Right lobe of liver (tissue), 4 donors: Measurements from ENCODE around the genes TBCD and B3GNTL1.

GRCh38 chr17:82448050-82448249 is 2.6 kb downstream of the CYBC1 start:
- PRO-cap, 4 experiments = no peak in any of the 4 experiments
- RAMPAGE, long total RNA, 2 experiments = no peak in any of the 2 experiments

DNA sequence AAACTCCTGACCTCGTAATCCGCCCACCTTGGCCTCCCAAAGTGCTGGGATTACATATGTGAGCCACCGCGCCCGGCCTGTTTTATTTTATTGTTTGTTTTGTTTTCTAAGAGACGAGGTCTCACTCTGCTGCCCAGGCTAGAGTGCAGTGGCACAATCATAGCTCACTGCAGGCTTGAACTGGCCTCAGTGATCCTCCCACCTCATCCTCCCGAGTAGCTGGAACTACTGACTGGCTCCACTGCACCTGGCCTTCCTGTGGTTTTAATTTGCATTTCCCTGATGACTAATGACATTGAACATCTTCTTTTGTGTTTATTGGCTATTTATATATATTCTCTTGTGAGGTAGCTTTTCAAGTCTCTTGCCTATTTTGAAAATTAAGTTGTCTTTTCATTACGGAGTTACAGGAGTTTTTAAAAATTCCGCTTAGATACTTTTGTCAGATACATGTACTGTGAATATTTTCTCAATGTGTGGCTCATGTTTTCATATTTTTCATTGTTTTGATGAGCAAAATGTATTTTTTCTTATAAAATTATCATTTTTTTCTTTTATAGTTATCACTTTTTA is 13.0 kb upstream of the FOXK2 start:
- PRO-cap, 4 experiments = no peak in any of the 4 experiments
- RAMPAGE, long total RNA, 2 experiments = no peak in any of the 2 experiments

DNA sequence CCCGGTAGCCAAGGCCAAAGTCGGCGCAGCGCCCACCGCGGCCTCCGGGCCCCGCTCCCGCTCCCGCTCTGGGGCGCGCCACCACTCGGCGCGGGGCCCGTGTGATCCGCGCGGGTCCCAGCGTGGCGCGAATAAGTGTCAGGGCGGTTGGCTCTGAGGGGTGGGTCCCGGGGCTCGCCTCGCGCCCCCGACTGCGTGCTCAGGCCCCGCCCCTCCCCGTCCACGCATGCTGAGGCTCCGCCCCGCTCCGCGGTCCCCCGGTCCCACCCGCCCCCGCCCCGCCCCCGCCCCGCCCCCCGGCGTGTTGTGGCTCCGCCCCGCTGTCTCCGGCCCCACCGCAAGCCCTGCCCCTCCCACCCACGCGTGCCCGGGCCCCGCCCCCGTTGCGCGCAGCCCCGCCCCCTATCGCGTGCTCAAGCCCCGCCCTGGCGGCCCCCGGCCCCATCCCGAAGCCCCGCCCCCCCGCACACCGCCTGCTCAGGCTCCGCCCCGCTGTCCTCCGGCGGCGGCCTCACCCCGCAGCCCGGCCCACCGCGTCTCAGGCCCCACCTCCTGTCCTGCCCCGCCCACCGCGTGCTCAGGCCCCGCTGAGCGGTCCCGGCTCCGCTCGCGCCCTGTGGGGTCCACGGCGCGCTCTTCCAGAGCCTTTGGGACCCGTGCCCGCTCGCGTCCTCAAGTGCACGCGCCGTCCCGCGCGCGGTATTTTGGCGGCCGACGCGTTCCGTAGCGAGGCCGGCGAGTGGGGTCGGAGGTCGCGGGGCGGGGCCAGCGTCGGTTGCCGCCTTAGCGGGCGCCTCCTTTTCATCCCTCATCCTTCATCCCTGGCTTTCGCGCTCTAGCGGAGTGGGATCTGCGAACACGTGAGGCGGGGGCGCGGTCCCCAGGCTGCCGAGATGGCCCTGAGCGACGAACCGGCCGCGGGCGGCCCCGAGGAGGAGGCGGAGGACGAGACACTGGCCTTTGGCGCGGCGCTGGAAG is at the start of gene TBCD:
TSS of gene TBCD (plus strand) at position 765 of the 978 bp plus-strand sequence.
- PRO-cap, 4 experiments = peak in 4 of 4 experiments; most common plus-strand start position 811 of the sequence (in 4); most common minus-strand start position 678 of the sequence (in 2)
- RAMPAGE, long total RNA, 2 experiments = start-site peak on the plus strand in 1 of 2 experiments, centred at position 796 of the sequence, 56 reads per replicate

- PRO-cap, 4 experiments = no peak in any of the 4 experiments
- RAMPAGE, long total RNA, 2 experiments = no peak in any of the 2 experiments
Observed at GRCh38 chr17:82786222-82786729, 34.4 kb downstream of the TBCD start.

GRCh38 chr17:82830034-82830922 is 9.5 kb downstream of the ZNF750 start:
- PRO-cap, 4 experiments = no peak in any of the 4 experiments
- RAMPAGE, long total RNA, 2 experiments = no peak in any of the 2 experiments

DNA sequence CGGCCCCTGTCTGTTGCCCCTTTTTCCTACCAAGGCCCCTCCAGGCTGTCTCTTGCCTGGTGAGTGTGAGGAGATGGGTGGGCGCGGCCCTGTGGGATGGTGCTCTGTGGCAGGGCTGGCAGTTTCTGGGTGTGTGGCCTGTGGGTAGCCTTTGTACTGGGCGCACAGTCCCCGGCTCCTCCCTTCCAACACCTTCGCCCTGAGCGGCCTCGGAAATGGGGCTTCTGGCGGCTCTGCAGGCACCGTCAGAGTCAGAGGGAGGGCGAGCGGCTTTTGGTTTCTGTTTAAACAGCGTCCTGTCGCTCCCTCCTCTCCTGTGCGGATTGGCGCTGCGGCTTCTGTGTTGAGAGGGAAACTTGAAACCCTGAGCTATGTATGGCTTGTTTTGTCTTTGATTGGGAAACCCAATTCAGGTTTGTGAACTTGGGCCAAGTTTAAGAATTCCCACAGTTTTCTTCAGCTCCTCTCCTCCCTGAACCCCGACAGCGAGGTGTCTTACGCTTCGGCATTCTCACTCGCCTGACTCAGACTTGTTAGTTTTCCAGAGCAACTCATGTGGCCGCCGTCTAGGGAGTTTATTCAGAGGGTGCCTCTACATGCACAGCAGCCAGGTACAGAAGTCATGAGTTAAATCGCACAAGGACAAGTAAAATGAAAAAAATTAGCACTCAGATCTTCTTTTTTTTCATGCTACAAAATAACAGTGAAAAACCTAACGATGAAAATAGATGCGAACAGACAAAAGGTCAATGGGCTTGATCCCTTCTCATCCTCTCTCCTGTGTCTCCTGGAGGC is 8.4 kb upstream of the ZNF750 start:
- PRO-cap, 4 experiments = peak in 1 of 4 experiments; most common plus-strand start position 245 of the sequence (in 1); most common minus-strand start position 243 of the sequence (in 1)
- RAMPAGE, long total RNA, 2 experiments = no peak in any of the 2 experiments

- PRO-cap, 4 experiments = no peak in any of the 4 experiments
- RAMPAGE, long total RNA, 2 experiments = no peak in any of the 2 experiments
Observed at GRCh38 chr17:82858185-82859057, 18.6 kb upstream of the ZNF750 start.

DNA sequence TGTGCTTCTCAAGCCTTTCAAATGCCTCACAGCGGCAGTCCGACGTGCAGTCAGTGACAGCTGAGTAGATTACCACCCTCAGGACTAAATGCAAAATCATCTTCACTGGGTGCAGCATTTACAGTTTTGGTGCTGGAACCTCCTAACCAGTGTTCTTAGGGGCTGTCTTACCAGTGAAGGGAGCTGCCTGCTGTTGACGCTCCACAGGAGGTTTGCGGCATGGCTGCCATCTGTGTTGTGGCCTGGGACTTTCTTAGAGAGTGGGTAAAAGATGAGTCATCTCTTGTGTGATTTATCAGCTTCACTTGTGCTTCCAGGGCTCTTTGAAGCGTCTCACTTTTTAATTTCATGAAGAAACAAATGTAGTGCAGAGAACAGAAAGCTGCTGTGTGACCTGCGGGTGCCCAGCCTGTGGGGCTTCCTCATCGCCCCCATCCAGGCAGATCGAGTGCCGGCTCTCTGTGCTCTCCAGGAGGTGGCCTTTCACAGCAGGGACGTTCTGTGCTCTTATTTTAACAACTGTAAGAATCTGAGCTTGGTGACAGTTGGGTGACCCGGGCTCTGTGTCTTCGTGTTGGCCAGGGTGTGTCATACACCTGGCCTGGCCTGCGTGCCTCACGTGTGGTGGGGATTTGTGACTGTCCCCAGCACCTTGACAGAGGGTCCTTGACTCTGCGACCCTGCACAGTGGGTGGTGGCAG is 24.2 kb upstream of the ZNF750 start:
- PRO-cap, 4 experiments = no peak in any of the 4 experiments
- RAMPAGE, long total RNA, 2 experiments = no peak in any of the 2 experiments

DNA sequence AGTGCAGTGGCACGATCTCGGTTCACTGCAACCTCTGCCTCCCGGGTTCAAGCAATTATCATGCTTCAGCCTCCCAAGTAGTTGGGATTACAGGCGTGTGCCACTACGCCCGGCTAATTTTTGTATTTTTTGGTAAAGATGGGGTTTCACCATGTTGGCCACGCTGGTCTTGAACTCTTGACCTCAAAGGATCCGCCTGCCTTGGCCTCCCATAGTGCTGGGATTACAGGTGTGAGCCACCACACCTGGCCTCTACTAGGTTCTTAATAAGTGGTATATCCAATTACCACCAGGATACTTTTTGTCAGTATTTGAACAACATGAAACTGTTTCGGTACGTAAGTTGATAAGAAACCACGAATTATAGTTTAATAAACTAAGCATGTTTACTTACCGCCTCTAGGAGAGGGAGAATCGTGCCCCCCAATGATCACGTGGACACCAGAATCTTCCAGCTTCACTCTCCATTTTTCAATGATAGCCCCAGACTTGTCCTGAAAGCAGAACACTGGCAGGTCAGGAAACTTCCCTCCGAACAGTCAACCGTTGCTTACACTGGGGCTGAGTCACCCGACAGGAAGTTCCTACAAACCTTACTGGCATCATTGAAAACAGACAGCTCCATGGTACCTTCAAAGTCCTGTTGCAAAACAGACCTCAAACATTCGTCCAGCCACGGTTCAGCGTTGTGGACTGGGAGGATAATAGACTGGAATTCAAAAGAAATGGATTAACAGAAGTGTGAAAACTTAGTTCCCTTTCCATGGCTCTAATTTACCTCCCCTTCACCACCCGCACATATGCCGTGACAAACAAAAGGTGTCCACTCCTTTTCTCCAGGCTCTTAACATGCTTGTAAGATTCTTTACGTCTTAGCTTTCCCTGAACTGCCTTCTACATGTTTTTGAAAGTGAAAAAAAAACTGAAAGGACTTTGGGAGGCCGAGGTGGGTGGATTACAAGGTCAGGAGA is 3.2 kb downstream of the B3GNTL1 start:
- PRO-cap, 4 experiments = peak in 3 of 4 experiments; most common plus-strand start position 664 of the sequence (in 2); most common minus-strand start position 476 of the sequence (in 3)
- RAMPAGE, long total RNA, 2 experiments = start-site peak on the minus strand in 2 of 2 experiments, centred at positions 510 to 518 of the sequence, 8 reads per replicate

DNA sequence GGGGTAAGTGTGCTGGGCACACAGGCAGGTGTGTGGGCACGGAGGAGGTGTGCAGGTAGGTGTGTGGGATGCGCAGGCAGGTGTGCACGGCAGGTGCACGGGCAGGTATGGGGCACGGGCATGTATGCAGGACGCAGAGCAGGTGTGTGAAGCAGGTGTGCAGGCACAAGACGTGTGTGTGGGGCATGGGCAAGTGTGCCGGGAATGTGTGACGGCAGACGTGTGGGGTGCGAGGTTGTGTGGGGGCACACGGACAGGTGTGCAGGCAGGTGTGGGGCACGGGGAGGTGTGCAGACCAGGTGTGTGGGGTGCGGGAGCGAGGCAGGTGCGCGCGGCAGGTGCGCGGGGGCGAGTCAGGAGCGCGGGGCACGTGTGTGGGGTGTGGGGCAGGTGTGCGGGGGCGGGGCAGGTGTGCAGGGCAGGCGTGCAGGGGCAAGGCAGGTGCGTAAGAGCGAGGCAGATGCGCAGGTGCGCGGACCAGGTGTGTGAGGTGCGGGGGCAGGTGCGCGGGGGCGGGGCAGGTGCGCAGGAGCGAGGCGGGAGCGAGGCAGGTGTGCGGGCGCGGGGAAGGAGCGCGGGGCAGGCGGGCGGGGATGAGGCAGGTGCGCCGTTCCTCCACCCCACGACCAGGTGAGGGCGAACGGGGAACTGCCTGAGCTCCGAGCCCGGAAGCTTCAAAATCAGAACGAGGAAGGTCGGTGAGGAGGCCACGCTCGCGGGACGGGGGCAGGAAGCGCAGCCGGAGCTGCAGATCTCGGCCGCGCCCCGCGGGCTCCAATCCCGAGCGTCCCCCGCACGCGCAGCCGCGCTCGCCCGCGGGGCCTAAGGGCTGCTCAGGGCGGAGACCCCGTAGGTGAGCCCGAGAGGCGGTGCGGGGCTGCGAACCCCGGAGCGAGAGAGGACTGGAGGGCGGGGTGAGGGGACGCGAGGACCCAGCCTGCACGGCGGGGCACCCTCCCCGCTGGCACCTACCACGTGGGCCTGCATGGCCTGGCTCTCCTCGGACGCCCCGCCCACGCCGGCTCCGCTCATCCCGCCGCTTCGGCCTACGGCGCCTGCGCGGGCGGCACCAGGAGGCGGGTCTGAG is at the start of gene B3GNTL1:
TSS of gene B3GNTL1 (minus strand) at position 1,006 of the 1,087 bp plus-strand sequence.
- PRO-cap, 4 experiments = peak in 4 of 4 experiments; most common plus-strand start position 683 of the sequence (in 4); most common minus-strand start position 970 of the sequence (in 3)
- RAMPAGE, long total RNA, 2 experiments = no peak in any of the 2 experiments

- PRO-cap, 4 experiments = peak in 3 of 4 experiments; most common minus-strand start chr17:83054200 (in 3)
- RAMPAGE, long total RNA, 2 experiments = no peak in any of the 2 experiments
Observed at GRCh38 chr17:83054046-83054557, 2.5 kb upstream of the B3GNTL1 start.

DNA sequence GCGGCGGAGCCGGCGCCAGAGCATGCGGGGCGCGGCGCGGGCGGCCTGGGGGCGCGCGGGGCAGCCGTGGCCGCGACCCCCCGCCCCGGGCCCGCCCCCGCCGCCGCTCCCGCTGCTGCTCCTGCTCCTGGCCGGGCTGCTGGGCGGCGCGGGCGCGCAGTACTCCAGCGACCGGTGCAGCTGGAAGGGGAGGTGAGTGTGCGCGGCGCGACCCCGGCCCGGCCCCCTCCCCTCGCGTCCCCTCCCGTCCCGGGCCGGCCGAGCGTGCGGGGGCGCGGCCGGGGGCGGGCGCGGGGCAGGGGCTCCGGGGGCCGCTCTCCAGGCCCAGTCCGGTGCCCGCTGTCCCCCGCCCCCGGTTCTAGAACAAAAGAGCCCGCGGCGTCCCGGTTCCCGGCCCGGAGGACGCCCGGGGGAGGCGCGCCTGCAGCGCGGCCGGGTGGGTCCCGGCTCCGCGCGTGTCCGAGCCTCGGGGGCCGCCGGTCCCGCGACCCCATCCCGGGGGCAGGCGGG is 440 bp downstream of the METRNL start:
- PRO-cap, 4 experiments = no peak in any of the 4 experiments
- RAMPAGE, long total RNA, 2 experiments = no peak in any of the 2 experiments

GRCh38 chr17:83081678-83082380 is 2.4 kb downstream of the METRNL start:
- PRO-cap, 4 experiments = peak in 4 of 4 experiments; most common plus-strand start chr17:83081864 (in 2); most common minus-strand start chr17:83081790 (in 2)
- RAMPAGE, long total RNA, 2 experiments = no peak in any of the 2 experiments

DNA sequence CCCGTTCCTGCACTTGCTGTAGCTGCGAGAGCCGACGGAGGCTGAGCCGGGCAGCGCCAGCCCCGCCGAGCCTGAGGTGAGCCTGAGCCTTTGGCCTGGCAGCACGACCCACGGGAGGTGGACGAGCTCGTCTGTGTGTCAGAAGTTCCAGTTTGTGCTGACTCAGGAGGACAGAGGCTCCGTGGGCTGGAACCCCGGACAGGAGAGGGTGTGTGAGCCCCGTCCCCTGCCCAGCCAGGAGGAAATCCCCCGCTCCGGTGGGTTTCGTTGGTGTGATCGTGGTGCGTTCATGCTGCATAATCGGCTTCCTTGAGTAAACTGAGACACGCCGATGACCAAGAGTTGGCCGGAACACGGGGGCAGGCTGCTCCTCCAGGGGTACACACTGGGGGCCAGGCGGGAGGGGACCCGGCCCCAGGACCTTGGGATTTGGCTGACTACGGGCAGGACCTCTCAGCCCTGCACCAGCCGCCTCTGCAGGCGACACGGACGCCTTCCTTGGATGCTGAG is 8.4 kb downstream of the METRNL start:
- PRO-cap, 4 experiments = no peak in any of the 4 experiments
- RAMPAGE, long total RNA, 2 experiments = no peak in any of the 2 experiments

DNA sequence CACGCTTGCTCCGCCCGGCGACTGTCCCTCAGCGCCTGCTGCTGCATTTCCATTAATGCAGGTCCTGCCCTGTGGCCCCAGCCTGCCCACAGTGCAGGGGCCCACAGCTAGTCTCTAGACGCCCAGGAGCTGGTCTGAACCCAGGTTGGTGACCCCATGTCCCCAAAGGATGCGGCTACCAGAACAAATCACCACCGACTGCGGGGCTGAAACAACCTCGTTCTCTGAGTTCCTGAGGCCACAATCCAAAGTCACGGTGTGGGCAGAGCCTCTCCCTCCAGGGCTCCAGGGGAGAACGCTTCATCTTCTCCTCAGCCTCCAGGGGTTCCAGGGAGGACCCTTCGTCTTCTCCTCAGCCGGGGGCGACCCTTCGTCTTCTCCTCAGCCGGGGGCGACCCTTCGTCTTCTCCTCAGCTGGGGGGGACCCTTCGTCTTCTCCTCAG is 15.8 kb downstream of the METRNL start:
- PRO-cap, 4 experiments = no peak in any of the 4 experiments
- RAMPAGE, long total RNA, 2 experiments = no peak in any of the 2 experiments

DNA sequence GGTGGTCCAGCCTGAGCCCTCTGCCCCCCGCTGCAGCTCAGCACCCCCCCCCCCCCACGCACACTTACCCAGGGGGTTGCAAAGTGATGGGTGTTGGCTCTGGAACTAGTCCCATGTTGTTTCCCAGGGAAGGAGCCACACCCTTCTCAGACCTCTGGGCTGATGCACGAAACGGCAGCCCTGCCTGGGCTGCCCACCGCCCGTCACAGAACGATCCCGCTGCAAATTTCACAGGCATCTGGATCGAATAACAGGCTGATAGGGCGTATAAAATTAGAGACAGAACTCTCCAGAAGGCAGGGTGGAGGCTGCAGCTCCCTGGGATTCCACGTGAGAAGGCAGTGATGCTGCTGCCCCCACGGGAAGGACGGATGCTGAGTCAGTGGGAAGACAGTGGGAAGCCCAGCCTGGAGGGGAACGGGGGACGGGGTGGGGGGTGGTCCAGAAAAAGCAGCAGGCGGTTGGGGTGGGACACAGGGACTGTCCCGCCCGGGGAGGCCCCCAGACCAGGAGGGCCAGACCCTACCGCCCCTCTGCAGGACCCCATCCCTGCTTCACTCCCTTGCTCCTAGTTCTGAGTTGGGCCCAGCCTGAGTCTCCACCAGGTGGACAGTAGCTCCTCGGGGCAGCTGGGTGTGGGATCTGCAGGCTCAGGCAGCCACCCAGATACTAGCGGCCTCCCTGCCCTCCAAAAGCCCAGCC is 117.6 kb downstream of the METRNL start:
- PRO-cap, 4 experiments = no peak in any of the 4 experiments
- RAMPAGE, long total RNA, 2 experiments = no peak in any of the 2 experiments

GRCh38 chr17:83202818-83203726 is 123.7 kb downstream of the METRNL start:
- PRO-cap, 4 experiments = peak in 4 of 4 experiments; most common plus-strand start chr17:83203344 (in 4); most common minus-strand start chr17:83203180 (in 3)
- RAMPAGE, long total RNA, 2 experiments = no peak in any of the 2 experiments